Calu3 (cell line): ENCODE measurements around a stretch of chr17.

DNA sequence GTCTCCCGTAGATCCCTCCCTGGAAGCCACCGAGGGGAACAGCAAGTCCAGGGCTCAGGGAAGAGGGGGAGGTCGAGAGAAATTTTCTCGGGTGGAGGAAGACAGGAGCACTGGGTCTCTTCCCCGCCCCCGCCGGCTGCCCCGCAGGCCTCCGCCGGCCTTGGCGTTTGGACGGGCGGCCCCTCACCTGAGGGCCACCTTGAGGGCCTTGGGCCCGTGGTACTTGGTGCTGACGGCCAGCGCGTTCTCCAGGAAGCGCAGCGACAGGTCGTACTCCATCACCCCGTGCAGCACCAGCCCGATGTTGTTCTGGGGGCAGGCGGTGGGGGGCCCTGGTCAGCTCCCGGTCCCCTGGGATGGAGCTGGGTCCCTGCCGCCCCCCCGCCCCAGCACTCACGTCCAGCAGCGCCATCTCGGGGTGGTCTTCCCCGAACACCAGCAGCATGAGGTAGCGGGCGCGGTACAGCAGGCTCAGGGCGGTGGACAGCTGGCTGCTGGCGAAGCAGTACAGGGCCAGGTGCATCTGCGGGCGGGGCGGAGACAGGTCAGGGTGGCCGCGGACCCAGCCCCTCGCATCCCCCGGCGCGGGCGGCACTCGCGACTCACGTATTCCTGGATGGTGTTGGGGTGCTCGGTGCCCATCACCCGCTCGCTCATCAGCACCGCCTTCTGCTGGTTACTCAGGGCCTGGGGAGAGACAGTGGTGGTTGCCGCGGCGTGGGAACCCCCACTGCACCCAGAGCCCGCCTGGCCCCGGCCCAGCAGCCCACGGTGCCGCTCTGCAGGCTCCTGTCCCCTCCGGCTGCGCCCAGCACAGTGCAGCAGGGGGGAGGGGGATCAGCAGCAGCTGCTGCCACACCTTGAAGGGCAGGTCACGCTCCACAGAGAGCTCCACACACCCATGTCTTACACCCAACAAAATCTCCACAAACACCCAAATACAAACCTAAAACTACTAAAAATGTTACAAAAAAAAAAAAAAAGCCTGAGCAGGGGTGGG is 19.1 kb downstream of the CLUH start:
- PRO-cap = no peak

DNA sequence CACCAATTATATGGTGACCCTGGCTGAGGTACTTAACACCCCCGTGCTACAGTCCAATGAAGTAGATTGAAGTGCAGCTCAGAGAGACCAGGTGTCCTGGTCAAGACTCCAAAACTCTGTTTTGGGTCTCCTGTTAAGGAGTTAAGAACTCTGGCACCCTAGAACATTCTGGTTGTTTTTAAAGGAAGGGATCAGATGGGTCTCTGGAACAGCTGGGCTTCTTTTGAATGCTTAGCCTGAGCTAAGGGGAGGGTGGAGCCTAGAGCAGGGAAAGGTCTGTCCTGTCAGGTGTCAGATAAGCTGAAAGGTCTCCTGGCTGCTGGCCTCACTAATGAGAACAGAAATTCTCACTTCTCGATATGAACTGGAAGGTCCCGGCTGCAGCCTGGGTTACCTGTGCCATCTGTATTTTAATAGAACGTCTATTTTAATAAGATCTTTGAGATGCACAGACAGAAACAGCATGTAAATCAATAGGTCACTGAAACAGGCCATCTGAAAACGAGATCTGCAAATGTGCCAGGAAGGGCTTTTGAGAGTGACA is 69.0 kb downstream of the RAP1GAP2 start:
- PRO-cap = no peak

DNA sequence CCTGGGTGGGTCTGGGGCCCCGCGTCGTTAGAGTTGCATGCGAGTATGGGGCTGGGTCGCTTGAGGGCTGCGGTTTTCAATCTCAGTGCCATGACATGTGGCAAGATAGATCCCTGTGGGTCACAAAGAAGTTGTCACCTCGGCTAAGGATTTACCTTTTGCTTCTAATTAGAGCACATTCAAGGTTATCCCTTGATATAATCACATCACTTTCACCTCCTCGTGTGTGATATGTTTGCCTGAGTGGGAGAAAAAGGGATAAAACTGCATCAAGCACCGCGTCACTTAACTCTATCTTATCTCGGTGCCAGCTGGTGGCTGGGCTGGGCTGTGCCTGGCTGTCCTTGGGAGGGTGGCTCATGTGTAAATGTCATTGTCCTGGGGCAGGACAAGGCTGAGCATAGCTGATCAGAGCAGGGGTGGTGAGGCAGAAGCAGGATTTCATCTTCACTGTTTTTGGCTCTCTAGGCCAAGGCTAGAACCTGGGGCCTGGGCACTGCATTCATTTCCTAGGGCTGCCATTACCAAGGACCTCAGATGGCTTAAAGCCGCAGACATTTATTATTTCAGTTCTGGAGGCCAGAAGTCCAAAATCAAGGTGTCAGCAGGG is 105.3 kb downstream of the RAP1GAP2 start:
- PRO-cap = no peak

DNA sequence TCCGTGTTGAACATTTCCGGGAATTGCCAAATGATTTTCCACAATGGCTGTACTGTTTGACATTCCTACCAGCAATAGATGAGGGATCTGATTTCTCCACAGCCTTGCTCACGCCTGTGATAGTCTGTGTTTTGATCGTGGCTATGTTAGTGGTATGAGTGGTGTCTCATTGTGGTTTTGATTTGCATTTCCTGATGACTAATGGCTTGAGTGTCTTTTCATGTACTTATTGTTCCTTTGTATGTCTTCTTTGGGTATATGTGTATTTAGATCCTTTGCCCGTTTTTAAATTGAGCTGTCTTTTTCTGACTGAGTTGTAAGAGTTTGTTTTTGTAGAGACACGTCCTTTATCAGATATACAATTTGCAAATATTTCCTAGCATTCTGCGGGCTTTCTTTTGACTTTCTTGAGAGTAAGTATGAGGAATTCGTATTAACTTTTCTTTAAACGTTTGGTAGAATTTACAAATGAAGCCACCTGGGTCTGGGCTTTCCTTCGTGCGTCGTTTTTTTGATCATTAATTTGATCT is 108.2 kb downstream of the OR1D5 start:
- PRO-cap = no peak

DNA sequence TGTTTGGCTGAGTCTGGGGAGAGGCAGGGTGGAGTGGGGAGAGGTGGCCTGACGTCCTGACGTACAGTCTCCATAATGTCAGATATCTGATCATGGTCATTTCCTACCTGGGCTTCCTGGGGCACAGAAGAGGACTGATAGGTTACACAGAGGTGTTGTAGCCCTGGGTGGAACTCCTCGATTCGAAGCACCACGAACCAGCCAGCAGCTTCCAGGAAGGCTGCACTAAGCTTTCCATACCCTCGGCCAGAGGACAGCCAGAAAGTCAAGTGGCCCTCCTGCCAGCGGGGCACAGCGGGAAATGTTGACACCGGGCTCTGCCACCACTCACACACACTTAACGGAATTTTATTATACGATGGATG is 34.0 kb downstream of the OR1D5 start:
- PRO-cap = no peak

GRCh38 chr17:3048499-3049053 is 14.8 kb downstream of the OR1D5 start:
- PRO-cap = bidirectional peak, plus-strand start at chr17:3049188, minus-strand start at chr17:3048837

- PRO-cap = no peak
Measured at GRCh38 chr17:3386106-3386867, 557 bp downstream of the OR1R1P start.

- PRO-cap = no peak
Measured at GRCh38 chr17:3528823-3529491, 28.7 kb downstream of the TRPV3 start.

GRCh38 chr17:3639701-3640259 is 3.2 kb downstream of the CTNS start:
- PRO-cap = no peak

GRCh38 chr17:3828698-3828949 is 17.4 kb downstream of the NCBP3 start:
- PRO-cap = no peak

- PRO-cap = no peak
Measured at GRCh38 chr17:3894504-3895479, 1.9 kb upstream of the CAMKK1 start.

- PRO-cap = no peak
Measured at GRCh38 chr17:3903280-3904446, 10.8 kb upstream of the CAMKK1 start.

DNA sequence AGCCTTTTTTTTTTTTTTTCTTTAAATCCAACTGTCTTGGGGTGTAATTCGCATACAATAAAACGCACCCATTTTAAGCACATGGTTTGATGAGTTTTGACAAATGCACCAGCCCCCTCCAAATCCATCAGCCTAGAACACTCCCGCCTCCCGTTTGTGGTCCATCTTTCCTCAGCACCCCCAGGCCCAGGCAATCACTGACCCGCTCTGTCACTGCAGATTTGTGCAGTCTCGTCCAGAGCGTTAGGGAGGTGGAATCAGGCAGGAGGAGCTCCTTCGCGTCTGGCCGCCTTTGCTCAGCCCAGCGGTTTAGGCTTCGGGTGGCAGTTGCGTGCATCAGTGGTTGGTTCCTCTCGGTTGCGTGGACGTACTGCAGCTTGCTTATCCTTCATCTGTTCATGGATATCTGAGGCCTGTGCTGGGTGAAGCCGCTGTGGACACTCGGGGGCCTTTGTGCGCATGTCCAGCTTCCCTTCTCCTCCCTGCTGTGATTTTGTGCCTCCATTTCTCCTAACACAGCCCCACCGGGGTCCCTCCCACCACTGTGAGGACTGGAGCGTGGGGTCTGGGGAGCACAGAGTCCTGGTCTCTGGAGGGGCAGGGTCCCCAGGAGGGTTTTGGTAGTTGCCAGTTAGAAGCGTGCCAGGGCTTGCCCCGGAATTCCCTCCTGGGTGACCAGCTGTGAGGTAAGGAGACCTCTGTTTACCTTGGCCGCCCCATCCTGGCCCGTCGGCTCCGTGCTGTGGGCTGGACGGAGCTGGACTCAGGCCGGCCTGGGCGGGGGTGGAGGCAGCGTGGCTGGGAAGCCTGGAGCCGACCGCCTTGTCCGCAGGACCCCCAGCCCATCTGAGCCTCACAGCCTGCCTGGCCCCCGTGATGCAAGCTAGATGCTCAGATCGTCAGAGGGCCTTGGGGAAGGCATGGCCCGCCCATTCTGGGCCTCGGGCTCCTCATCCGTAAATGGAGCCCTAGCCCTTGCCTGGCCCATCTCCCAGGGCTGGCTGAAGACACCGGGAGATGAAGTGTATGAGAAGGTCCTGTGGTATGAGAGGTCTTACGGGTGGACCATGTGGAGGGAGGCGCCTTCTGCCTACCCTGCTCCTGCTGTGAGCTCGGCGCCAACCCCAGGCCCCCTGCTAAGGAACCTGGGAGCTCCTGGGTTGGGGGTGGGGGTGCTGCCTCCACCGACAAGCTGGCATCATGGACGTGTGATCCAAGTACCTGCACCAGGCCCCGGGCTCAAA is 5.0 kb upstream of the P2RX1 start:
- PRO-cap = no peak

- PRO-cap = no peak
Measured at GRCh38 chr17:3978307-3978768, 14.1 kb upstream of the ATP2A3 start.

DNA sequence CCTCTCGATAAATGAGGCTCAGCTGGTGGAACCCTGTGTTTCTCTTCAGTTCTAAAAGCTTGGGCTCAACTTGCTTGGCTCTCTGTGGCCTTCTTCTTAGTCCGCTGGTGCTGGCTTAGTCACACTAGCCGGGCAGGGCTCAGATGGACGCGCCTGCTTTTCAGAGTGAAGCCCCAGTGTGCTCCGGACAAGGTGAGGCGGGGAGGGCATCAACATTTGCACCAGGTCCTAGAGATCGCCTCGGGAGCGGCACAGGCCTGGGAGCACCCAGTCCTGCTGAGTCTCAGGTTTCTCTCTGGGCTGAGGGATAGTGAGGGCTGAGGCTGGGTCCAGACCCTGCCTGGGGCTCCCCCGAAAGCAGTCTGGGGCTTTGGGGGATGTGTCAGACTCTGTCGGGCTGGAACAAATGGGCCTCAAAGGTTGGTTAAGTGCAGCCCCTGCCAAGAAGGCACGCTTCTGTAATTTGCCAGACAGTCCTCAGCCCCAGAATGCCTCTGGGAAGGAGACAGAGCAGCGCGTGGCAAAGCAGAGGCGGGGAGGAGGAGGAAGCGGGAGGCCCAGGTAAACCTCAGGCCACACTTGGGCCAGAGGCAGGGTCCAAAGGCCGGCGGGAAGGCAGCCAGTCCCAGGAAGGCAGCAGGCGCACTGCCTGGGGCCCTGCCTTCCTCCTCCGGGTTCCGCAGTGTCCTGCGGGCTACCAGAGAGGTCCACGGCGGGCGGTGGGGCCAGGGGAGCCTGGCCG is 39.3 kb upstream of the ATP2A3 start:
- PRO-cap = bidirectional peak, plus-strand start at position 622 of the sequence, minus-strand start at position 490 of the sequence

GRCh38 chr17:4033469-4034618 is 69.6 kb upstream of the ATP2A3 start:
- PRO-cap = no peak

DNA sequence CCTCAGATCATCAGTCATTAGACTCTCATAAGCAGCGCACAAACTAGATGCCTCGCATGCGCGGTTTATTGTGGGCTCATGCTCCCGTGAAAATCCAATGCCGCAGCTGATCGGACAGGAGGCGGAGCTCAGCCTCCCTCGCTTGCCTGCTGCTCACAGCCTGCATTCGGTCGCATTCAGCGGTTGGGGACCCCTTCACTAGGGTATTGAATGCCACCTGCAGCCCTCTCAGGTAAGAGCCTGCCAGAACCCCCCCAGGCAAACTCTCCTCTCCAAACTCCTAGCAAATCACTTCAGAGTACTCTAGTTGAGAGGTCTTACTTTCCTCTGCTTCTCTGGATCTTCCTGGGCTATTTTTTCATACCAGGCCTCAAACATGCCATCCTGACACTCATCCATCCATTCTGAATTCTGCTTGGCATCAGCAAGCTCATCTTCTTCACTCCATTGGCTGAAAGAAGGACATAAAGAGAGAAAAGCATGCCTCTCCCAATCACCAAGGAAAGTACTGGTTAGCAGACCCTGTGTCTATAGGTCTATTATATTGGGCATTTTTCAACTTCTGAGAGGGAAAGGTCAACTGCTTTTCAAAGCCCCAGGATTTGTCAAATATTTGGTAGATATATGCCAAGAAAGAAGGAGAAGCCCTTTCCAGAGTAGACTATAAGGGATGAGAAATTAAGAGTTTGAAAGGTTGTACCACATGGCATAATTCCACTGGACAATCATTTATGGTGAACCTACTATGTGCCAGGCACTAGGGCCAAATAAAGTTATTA is 86.7 kb downstream of the ZZEF1 start:
- PRO-cap = no peak

- PRO-cap = no peak
Measured at GRCh38 chr17:4073721-4074525, 68.9 kb downstream of the ZZEF1 start.

- PRO-cap = no peak
Measured at GRCh38 chr17:4090894-4091285, 51.9 kb downstream of the ZZEF1 start.

DNA sequence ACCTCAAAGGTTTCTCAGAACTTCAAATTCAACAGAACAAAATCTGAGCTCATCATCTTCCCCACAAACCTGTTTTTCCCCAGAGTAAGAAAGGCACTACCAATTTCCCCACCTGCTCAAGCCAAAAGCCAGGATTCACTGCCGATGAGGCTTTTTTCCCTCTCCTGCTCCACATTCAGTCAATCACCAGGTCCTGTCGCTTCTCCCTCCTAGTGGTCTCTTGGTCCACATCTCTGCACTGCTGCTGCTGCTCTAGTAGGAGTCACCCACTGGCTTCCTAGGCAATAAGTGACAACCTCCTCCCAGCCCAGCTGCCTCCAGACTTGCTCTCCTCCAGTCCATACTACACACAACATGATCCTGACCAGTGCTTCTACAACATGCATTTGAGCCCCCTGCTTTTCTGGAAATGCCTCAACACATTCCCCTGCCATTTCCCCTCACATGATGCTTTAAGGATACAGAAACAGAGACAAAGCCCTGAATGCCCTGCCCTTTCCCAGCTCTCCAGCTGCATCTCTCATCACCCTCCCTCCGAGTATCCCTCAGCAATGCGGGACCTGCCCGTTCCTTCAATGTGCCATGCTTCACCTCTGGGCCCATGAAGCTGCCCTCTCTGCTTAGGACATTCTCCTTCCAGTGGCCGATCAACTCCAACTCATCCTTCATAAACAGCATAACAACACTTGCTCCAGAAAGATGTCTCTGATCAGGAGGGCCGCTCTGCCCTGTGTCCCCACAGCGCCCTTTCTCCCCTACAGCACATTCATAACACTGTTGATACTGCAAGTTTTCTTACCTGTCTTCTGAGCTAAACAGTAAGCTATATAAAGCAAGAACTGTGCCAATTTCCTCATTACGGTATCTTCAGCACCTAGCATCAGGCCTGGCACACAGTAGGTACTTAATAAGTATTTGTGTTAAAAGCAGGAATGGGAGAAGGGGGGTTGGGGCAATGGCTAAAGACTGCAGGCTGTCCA is 48.0 kb downstream of the ZZEF1 start:
- PRO-cap = no peak